Kidney (tissue), 2 donors: Measurements from ENCODE around the gene CD52.

GRCh38 chr1:25775393-25775949 lies 24.5 kb upstream of the SELENON start:
- PRO-cap: no peak
- RRBS: no CpG with 5 or more reads among the region's 5 CpGs

GRCh38 chr1:25813767-25814360 lies 5.9 kb upstream of the MTFR1L start:
- PRO-cap: no peak
- RRBS: 96% methylated on average over 7 of the region's 20 CpGs

DNA sequence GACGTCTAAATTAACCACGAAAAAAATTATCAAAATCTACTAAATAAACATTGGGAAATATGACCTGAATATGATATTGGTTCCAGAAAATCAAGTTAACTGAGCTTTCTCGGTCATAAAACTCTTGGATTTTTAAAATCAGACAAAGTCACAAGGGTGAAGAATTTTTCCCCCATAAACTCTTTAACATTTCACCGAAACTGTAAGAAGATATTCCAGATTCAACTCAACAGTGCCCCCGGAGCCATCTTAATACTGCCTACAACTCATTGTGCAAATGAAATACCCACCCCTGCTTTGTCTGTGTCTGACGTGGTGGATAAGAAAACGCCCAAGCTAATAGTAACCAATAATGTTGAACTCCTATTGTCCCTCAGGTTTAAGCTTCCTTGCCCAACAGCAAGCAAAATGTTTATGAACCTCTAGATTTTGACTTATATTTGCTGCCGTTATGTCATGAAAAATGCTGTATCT lies 1.3 kb downstream of the STMN1 start:
- PRO-cap: no peak
- RRBS: no CpG with 5 or more reads among the region's 8 CpGs

DNA sequence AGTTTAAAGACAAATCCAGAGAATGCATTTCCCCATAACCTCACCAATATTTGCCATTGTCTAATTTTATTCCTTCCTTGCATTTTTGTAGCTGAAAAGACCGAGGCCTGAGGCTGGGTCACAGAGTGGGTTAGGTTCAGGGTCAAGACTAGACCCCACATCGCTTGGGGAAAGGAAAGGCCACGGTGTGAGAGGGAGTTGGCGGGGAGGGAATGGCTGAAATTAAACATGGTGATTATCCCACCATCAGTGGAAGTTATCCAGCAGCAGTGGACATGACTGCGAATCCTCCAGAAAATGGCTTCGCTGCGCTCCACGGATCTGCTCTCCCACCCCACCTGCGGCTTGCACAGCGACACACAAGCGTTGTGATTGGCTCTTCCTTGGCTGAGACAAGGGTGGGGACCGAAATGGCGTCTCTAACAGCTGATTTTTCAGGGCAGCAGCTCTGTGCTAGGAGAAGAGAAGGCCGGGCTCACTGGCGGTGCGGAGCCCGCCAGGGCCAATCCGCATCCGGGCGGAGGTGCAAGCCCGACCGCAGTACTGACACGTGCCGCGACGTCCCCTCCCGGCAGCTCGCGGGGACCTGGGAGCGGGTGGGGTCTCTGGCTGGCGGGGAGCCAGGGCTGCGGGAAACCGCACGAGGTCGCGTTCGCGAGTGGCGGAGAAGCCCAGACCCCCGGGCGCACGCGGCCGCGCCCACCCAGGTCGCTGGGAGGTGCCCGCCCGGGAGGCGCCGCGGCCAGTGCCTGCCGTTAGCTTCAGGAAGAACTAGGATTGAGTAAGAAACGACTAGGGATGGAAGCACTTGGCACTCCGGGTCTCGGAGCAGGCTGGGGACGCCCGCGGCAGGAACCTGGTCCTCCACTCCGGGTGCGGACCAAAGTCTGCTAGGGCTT lies 16.3 kb upstream of the STMN1 start:
- PRO-cap: bidirectional peak, plus-strand start at position 784 of the sequence, minus-strand start at position 298 of the sequence
- RRBS: 2% methylated on average over 43 of the region's 60 CpGs

DNA sequence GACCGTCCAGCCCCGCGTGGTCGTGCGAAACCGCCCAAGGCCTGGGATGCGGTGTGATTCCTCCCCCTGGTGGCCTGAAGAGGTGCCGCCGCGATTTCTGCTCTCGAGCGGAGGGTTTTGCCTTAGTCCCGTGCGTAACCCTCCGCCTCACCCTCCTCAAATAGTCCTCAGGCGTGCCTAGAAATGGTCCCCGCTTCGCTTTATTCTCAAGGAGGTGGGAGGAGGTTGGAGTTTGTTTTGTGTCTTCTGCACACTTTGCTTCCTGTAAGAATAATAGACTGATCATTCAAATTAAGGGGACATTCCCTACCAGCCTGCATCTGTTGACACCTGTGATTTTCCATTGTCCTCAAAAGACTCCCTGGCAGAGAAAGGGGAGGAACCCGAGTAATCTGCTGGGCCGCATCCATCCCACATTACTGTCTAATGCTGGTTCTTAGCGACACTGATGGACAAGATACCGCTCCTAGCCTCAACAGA lies 423 bp upstream of the PAFAH2 start:
- PRO-cap: bidirectional peak, plus-strand start at position 163 of the sequence, minus-strand start outside the sequence
- RRBS: no CpG with 5 or more reads among the region's 22 CpGs

DNA sequence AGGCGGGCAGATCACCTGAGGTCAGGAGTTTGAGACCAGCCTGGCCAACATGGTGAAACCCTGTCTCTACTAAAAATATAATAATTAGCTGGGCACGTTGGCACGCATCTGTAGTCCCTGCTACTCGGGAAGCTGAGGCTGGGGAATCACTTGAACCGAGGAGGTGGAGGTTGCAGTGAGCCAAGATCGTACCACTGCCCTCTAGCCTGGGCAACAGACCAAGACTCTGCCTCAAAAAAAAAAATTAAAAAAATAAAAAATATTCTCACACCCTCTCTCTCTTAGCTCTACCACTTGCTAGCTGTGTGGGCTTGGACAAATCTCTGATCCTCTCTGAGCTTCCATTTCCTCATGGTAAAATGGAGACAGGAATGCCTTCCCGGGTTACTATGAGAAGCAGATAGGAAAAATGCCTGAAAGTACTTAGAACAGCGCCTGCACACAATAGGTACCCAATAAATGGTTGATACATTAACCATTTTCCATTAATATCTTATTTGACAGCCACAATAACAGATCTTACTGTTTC lies 3.2 kb downstream of the TRIM63 start:
- PRO-cap: no peak
- RRBS: no CpG with 5 or more reads among the region's 8 CpGs

DNA sequence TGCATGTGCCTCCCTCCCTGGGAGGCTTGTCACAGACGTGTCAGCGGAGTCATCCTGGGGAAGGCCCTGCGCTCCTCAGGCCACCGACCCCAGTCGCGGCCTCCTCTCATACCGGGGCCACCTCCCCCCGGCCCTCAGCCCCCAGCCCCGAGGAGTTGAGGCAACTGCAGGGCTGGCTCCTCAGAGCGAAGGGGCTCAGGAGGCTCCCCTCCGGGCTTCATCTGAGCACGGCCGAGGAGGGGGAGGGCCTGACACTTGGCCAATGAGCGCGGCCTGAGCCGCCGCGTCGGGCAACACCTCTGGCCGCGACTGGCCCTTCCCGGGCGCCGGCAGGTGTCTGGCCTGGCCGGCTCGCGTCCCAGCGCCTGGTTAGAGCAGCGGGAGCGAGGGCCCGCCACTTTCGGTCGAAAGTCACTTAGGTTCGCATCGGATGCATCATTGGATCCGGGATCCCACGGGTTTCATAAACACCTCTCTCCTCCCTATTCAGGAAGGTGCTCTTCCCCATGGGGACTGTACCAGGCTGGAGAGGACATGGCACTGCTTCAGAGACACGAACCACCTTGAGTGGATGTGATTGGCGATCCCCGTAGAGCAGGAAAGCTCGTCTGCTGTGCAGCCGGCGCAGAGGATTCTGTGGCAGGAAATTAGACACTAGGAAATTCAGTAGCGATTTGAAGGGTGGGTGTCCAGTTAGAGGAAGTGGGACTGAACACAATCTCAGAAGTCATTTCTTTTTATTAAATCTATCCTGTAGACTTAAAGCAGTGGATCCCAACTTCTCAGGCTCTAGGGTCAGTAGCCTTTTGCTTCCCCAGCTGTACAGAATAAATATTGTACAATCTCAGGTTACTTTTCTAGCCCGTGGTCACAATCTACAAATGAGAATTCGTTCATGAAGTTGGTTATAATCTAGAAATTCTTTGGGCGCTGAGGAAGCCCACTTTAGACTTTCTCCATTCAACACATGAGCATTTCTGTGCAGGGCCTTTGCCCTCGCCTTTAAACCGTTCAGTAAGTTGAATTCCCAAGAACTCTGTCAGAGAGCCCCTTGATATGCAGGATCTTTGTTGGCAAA lies 685 bp downstream of the PDIK1L start:
- PRO-cap: bidirectional peak, plus-strand start at position 343 of the sequence, minus-strand start at position 152 of the sequence
- RRBS: 1% methylated on average over 18 of the region's 49 CpGs

DNA sequence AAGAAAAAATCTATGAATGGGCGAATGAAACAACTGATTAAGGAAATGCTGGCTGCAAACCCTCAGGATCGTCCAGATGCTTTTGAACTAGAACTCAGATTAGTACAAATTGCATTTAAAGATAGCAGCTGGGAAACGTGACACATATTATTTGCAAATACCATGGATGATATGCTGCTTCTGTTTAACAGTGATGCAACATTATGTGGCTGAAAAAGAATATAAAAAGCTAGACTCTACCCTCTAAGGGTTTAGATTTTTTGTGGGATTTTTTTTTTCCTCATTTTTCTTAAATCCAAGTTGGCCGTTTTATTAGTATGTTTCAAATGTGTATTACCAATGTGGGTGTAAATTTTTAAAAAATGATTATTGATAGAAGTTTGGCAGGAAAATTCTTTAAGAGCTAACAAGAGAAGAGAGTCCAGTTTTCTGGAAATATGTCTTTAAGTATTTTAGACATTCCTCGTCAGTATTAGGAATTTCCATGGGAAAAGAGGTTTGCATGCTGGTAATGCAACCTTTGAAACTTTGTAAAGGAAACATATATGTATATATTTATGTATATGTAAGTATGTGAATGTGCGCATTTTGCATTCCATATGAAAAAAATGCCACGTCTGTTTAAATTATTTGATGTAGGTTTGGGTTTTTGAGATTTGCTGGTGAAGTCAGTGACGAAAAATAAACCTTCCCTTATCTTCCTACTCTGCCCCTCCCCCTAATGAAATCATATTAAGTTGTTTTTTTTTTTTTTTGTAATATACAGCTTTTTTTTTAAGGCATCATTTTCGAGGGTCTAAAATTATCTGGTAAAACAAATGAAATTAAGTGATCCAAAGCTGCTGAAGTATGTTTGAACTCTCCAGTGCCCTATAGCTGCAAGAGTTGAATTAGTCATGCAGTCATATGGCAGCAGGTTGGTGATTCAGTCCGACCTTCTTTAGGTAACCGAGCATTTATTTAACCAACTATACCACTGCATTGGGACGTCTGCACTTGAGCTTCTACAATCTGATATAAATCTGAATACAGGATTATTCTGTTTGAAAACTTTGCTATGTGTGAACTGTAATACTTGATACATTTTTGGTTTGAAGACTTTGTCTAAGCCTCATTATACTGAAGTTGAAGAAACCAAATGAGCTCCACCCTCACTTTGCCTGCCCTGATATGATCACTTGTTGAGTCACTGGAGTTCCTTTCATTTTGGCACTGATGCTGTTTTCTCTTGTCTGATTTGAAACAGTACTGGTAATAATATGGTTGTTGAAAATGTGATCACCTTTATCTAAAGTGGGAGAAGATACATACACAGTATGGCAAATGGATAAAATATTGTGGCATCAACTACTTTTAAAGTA lies 11.3 kb downstream of the PDIK1L start:
- PRO-cap: no peak
- RRBS: no CpG with 5 or more reads among the region's 12 CpGs

DNA sequence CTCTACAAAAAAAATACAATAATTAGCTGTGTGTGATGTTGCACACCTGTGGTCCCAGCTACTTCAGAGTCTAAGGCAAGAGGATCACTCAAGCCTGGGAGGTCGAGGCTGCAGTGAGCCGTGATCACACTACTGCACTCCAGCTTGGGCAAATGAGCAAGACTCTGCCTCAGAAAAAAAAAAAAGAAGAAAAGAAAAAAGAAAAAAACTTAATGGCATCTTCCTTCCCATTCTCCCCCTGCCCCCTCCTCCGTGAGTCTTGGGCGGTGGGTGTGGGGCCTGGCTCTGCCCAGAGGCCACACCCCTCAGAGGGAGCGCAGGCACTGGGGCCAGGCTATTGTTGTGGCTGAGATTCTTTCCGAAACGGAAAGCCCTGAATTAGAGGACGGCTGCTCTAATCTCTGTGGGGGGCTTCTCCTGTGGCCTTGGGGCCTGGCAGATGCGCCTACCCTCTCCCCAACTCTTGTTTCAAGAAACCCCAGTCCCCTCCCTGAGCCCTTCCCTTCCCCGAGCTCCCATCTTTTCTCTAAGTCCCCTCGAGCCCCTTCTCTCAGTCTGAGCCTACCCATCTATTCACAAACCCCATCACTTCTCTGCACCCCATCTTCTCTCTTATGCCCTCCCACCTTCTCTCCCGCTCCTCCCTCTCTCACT lies 4.1 kb upstream of the FAM110D start:
- PRO-cap: no peak
- RRBS: no CpG with 5 or more reads among the region's 12 CpGs

GRCh38 chr1:26200685-26201689 lies 10.6 kb downstream of the CATSPER4 start:
- PRO-cap: no peak
- RRBS: no CpG with 5 or more reads among the region's 35 CpGs

- PRO-cap: unidirectional peak, plus-strand start at chr1:26275789
- RRBS: no CpG with 5 or more reads among the region's 7 CpGs
Measured at GRCh38 chr1:26275553-26276643, 4.0 kb upstream of the SH3BGRL3 start.

DNA sequence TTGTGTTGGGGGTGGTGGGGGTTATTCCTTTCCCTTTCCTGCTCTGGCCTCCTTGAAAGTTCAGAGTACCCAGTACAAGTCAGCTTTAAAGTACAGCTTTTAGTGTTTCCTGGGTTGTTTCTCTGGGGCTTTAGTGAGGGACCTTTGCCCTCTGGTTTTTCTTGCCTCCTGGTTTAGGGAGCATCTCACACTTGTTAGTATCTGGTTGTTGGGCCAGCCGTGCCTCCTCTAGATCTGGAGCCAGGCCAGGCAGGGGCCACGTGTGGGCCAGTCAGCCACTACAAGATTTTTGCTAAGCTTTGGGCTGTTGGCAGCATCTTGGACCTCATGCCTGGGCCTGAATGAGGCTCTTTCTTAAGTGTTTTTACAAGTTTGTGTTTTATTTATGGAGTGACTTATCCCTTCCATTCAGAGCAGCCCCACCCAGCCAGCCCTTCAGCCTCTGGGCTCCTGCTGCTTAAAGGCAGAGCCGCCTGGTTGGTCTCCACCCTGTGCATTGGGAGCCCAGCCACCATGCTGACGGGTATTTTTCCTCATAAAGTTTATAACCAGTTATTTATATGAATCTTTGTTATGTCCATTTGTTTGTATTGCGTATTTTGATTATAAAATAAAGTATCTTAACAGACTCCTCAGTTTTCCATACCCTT lies 1.6 kb upstream of the SH3BGRL3 start:
- PRO-cap: no peak
- RRBS: no CpG with 5 or more reads among the region's 5 CpGs

- PRO-cap: no peak
- RRBS: no CpG with 5 or more reads among the region's 6 CpGs
Measured at GRCh38 chr1:26285409-26285731, 5.5 kb downstream of the SH3BGRL3 start.

GRCh38 chr1:26302724-26303458 lies 3.5 kb downstream of the UBXN11 start:
- PRO-cap: no peak
- RRBS: no CpG with 5 or more reads among the region's 10 CpGs

- PRO-cap: bidirectional peak, plus-strand start at chr1:26317958, minus-strand start at chr1:26317808
- RRBS: no CpG with 5 or more reads among the region's 10 CpGs
Measured at GRCh38 chr1:26317517-26318241, at the start of gene CD52. CD52 (plus strand) TSS chr1:26317958.

DNA sequence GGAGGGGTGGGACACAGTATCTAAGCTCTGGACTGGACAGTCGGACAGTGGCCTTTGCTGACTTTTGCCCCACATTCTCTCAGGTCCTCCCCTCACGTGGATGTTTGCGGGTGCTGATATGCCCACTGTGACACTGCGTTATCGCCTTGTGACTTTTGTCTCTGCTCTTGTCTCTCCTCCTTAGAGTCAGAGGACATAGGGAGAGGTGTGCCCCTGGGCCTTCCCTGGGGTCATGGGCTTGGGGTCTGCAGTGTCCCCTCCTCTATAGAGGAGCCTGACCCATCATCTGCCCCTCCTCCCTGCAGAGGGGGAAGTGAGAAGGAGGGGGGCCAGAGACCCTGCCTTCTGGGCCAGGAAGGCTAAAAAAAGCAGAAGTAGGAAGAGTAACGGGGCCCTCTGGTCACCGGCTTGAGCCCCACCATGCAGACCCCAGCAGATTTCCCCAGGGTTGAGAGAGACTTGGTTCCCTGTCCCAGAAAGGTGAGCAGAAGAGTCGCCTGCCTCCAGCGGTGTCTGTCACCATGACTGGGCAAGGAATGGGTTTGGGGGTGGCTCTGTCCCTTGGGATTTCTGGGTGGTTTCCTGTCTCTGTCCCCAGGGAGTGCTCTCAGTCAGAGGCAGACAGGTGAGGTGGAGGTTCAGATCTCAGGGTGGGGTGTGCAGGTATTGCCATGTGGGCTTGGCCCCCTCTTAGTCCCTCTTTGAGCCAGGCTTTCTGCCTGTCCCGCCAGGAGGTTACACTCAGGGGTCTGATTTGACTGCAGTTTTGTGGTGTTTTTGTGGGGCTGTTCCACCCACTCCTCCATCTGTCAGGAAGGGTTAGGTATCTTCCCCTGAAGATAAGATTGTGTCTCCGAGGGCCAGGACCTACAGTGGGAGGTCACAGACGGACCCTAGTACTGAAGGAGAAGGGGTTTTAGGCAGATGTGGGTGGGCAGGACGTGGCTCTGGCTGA lies 13.5 kb downstream of the RPS6KA1 start:
- PRO-cap: no peak
- RRBS: no CpG with 5 or more reads among the region's 13 CpGs

DNA sequence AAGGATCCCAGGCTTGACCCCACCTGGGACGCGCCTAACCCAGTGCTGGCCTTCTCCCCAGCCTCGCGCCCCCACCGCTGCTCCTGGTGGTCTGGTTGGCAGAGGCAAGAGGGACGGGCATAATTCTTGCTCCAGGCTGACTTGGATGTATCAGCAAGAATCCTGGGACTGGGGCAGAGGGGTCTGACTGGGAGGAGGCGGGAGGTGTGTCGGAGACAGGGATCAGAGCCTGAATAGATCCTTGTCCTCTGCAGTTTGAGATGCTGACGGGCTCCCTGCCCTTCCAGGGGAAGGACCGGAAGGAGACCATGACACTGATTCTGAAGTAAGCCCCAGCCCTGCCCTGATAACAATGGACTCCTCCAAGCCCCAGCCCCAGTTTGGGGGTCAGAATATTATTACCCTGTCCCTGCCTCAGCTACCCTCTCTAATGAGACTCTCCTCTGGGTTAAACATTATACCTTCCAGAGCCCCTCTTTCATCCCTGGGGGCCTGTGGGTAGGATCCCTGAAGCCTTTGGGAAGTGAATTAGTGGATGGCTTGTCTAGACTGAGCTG lies 25.4 kb downstream of the RPS6KA1 start:
- PRO-cap: no peak
- RRBS: no CpG with 5 or more reads among the region's 10 CpGs

DNA sequence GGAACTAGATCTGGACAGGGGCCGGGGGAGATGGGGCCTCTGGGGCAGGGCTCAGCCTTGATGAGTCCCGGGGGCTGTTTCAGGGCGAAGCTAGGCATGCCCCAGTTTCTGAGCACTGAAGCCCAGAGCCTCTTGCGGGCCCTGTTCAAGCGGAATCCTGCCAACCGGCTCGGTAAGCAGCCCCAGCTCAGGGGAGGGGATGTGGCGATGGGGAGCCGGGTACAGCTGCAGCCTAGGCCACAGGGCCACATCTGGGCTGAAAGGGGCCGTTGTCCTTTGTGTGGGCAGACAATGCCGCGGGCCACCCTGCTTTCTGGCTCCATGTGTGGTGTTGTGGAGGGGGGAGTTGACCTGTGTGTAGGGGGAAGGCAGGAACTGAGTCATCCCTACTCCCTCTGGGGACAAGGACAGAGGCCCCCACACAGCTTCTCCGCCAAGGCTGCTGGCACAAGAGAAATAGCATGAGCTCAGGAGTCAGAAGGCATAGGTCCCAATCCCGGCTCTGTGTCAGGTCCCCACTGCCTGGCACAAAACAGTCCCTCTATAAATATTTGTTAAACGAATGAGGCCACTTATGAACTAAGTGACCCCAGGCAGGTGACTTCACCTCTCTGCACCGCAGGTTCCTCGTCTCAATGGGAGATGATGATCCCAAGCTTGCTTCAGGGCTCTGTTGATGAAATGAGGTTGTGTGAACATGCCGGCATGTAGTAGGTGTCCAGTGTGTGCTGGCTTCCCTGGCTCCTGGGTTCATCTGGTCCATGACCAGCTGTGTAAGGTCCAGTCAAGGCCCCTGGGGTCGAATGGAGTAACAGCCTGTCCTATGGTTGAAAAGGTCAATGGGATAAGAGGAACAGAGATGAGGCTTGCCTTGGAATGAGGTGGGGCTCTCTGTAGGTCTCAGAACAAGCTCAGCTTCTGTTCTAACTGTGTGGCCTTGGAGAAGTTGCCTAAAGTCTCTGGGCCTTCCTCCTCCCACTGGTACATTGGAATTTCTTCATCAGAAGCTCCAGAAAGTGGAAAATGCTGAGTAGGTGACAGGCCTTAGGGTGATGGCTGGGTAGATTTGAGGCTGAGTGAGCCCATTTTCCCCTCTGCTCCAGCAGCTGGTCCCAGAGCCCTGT lies 26.3 kb downstream of the RPS6KA1 start:
- PRO-cap: no peak
- RRBS: 80% methylated on average over 9 of the region's 19 CpGs

- PRO-cap: no peak
- RRBS: no CpG with 5 or more reads among the region's 9 CpGs
Measured at GRCh38 chr1:26711349-26711905, 15.6 kb downstream of the ARID1A start.

DNA sequence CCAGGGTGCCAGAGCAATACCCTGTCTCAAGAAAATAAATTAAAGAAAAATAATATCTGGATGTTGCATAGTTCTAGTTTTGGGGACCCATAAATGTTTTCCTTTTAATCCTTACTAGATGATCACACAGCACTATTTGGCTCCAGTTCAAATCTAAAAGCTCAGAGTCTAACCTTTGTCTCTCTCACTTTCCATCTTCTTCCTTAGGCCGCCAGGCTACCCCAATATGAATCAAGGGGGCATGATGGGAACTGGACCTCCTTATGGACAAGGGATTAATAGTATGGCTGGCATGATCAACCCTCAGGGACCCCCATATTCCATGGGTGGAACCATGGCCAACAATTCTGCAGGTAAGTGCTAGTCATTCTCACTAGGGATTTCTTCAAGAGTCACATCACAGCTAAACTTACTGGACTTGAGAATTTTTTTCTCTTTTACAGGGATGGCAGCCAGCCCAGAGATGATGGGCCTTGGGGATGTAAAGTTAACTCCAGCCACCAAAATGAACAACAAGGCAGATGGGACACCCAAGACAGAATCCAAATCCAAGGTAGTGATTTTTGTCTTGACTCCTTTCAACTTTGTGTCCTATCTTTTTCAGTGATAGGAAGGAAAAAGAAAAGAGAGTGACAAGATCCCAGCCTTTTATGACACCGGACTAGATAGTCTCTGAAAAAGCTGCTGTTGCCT lies 21.6 kb upstream of the PIGV start:
- PRO-cap: no peak
- RRBS: no CpG with 5 or more reads among the region's 2 CpGs